ENCODE results near the genes RAD23A, TRMT1 and NACC1.

DNA sequence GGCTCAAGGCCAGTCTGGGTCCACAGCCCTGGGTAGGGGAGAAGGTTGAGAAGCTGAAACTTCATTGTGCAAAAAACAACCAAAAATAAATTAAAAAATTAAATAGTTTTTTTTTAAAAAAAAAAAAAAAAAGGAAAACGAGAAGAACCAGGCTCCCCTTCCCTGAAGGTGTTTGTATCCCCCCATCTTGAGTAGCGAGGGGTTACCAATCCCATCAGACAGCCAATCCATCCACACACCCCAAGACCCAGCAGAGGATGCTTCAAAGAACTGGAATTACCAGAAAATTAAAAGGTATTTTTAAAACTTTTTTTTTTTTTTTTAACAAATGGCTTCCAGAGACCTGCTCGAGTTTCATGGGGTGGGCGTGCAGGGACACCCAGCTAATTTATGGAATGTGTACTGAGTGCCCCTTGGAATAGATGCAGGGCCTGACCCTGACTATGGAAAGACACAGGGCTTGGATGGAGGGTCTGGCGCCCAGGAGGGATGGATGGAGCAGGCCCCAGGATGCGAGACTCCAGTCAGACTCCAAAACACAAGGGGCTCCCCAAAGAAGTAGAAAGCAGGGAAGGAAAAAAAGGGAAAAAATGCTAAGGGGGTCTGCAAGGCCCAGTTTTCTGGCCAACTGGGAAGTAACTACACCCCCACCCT, 3.0 kb upstream of the FBXW9 start:
- RRBS, 2 experiments: no CpG with 5 or more reads among the region's 6 CpGs

DNA sequence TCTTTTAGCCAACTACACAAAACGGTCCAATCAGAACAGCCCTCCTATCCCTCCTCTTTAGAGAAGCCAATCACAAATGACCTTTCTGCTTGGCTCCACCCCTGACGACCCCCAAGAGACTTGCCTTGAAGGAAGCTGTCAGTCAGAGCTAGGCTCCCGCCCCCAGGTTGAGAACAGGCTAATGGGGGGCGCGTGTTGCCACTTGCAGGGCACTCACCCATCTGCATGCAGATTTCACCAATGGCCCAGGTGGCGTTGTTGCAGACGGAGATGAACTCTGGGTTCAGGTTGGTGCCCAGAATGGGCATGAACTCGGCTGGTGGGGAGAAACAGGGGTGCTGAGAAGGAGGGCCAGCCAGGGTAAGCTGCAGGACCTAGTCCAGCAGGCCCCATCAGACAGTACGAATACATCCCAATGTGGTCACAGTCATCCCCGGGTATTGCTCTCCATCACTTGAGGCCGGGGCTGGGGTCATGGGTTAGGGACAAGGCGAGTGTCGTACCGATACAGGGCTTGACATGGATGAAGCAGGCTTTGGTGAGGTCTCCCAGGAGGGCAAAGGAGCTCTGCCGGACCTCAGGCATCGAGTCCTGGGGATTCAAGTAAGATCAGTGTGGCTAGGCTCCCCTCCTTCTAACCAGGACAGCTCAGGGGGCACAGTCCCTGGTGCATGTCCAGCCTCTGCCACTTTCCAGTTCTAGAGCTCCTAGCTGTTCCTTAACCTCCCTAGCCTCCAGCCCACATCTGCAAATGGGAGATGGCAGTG, 7.0 kb upstream of the FBXW9 start:
- RRBS, 2 experiments: 92% methylated on average over 3 of the region's 16 CpGs; no CpG with 5 or more reads in 1 of the 2 experiments

DNA sequence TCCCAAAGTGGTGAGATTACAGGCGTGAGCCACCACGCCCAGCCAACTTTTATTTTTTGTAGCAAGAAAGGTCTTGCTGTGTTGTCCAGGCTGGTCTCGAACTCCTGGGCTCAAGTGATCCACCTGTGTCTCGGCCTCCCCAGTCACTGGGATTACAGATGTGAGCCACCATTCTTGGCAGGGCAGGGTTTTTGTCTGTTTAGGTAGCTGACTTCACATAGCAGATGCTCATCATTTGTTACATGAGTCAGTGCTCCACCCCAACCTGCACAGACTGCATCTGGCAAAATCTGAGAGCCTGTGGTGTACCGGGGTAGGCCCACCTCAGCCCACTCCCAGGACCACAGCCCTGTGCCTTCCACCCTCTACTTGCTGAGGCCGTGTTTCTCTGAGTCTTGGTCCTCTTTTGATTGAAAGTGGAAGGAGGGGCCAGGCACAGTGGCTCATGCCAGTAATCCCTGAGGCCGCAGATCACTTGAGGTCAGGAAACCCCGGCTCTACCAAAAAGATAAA, 4.2 kb upstream of the TNPO2 start:
- RRBS, 2 experiments: no CpG with 5 or more reads among the region's 8 CpGs

DNA sequence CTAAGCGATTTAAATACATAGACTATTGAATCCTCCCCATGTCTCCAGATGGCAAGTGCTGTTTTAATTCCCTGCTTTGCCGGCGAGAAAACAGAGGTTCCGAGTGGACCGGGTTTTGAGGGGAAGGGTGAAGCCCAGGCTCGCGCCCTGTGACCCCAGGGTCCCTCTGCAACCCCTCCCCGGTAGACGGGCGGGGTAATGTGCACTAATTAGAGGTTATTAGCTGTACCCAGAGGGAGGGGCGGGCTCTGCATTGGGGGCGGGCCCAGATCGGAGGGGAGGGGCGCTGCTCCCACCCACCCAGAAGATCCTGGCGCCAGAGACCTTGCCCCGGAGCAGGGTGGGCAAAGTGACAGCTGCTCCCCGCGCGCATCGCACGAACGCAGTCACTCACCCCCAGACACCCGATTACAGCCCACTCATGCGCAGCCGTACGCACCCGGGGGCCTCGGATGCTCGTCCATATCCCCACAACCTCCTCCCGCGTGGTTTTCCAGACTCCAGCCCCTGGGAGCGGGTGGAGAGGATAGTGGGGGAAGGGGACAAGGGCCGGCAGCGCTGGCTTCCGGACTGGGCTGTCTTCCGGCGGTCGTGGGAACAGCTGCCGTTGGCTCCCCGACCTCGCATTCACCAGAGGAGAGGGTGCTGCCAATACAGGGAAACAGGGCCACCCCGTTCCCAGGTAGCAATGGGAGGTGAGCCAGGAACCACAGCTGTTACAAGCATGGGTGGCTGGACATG, 2.7 kb upstream of the HOOK2 start:
- RRBS, 2 experiments: 2 to 6% methylated on average over 4 to 12 of the region's 42 CpGs

DNA sequence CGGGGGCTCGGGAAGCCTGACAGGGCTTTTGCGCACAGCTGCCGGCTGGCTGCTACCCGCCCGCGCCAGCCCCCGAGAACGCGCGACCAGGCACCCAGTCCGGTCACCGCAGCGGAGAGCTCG, 157 bp downstream of the JUNB start:
- RRBS, 2 experiments: 1 to 4% methylated on average over 12 of the region's 15 CpGs

DNA sequence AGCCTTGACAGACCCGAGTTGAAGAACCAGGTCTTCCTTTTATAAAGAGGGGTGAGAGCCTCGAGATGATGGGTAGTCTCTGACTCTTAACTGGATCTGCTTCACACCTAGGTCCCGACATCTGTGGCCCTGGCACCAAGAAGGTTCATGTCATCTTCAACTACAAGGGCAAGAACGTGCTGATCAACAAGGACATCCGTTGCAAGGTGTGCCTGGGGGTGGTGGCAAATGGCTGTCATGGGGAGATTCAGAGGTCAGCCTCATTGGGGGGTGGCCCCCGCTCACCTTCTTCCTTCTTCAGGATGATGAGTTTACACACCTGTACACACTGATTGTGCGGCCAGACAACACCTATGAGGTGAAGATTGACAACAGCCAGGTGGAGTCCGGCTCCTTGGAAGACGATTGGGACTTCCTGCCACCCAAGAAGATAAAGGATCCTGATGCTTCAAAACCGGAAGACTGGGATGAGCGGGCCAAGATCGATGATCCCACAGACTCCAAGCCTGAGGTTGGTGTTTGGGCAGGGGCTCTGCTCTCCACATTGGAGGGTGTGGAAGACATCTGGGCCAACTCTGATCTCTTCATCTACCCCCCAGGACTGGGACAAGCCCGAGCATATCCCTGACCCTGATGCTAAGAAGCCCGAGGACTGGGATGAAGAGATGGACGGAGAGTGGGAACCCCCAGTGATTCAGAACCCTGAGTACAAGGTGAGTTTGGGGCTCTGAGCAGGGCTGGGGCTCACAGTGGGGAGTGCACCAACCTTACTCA, 1.7 kb downstream of the CALR start:
- RRBS, 2 experiments: 3 to 60% methylated on average over 1 of the region's 15 CpGs

DNA sequence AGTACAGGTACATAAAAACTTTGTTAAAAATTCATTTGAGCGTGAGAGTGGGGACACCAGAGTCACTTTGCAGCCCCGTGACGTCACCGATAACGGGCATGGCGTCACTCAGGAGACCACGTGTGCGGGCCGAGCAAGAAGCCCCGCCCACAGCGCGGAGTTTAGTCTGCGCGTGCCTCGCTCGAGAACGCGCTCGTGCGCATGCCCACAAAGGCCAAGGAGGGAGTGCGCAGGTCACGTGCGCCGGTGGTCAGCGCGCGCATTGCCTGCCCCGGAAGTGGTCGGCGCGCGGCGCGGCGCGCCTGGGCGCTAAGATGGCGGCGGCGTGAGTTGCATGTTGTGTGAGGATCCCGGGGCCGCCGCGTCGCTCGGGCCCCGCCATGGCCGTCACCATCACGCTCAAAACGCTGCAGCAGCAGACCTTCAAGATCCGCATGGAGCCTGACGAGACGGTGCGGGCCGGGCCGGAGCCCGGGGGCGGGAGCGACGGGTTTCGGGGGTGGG, at the start of gene RAD23A:
Gene RAD23A (plus strand): TSS at position 294 of the 504 bp plus-strand sequence.
- RRBS, 2 experiments: under 1 to 4% methylated on average over 20 to 25 of the region's 61 CpGs

DNA sequence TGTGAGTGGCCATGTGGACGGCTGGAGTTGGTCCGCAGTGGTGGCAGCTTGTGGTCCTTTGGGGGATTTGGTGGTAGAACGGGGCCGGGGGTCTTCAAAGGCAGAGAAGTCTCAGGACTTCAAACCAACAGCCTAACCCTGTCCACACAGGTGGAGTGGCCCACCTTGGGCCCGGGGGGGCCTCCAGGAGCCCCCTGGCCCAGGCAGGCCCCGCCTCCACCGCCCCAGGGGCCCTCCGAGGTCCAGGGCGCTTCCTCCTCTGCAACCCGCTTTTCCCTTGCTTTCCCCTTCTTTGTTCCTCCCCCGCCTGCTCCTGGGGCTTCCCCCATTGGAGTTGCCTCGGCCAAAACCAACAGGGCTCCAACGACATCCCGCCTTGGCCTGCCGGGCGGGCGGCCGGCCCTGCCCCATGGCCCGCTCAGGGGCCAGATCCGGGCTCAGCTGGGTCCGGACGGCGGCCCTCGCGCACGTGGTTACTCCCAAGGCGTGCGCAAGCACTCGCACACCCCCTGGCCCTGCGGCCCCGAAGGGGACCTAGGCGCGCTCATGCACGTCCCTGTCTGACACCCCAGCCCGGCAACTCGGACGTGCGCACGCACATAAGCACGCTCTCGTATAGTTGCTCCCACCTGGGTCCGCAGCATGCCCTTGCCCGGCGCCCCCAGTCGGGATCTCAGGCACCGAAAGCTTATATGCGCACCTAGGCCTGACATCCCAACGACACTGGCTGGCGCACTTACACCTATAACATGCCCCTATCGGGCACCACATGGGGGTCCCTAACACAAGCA, 14.7 kb downstream of the NFIX start:
- RRBS, 2 experiments: 65 to 78% methylated on average over 12 of the region's 50 CpGs

- RRBS, 2 experiments: 96 to 97% methylated on average over 20 to 22 of the region's 58 CpGs
Observed at GRCh38 chr19:13011731-13012467, 16.6 kb downstream of the NFIX start.

- RRBS, 2 experiments: no CpG with 5 or more reads among the region's 7 CpGs
Observed at GRCh38 chr19:13014548-13015006, 19.3 kb downstream of the NFIX start.

- RRBS, 2 experiments: no CpG with 5 or more reads among the region's 4 CpGs
Observed at GRCh38 chr19:13034668-13034878, 39.3 kb downstream of the NFIX start.

GRCh38 chr19:13094679-13095295, 7.9 kb downstream of the LYL1 start:
- RRBS, 2 experiments: 70% methylated on average over 2 of the region's 15 CpGs; no CpG with 5 or more reads in 1 of the 2 experiments

GRCh38 chr19:13098793-13099193, 3.9 kb downstream of the LYL1 start:
- RRBS, 2 experiments: 93 to 94% methylated on average over 20 to 22 of the region's 35 CpGs

GRCh38 chr19:13116589-13117155, at the start of gene TRMT1:
TRMT1 (minus strand) TSS chr19:13116740.
- RRBS, 2 experiments: 0 to 5% methylated on average over 4 to 5 of the region's 29 CpGs

DNA sequence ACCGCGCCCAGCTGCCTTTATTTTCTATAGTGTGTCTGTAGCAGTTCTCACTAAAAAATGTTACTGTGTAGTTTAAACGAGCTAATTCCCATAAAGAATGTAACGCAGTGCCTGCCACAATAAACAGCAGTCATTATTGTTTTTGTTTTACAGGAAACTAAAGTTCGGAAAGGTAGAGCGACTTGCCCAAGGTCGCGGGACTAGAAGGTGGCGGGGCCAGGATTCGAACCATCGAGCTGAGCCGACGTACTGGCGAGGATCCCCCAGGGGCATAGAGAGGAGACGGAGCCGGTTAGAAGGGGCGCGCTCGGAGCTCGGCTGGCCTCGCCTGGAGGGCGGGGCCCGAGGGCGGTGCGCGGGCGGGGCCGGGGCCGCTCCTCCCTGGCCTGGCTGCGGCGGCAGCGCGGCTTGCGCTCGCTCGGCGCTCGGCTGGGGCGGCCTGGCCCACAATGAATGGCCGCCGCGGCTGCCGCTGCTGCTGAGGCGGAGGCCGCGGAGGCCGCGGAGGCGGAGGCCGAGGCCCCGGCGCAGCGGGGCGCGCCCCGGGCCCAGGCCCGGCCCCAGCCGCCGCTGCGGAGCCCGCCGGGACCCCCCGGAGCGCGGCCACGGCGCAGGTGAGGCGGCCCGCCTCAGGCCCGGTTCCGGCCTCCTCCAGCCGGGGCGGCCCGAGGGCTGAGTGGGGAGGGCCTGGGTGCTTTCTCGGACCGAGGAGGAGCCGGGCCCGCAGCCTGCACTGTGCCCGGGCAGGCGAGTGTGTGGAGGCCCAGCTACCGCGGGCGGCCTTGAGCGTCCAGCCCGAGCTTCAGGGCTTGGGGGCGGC, at the start of gene NACC1:
Gene NACC1 (plus strand): TSS at position 424 of the 820 bp plus-strand sequence.
- RRBS, 2 experiments: 1 to 5% methylated on average over 26 of the region's 86 CpGs

GRCh38 chr19:13140509-13141008, 9.6 kb downstream of the STX10 start:
- RRBS, 2 experiments: no CpG with 5 or more reads among the region's 9 CpGs

DNA sequence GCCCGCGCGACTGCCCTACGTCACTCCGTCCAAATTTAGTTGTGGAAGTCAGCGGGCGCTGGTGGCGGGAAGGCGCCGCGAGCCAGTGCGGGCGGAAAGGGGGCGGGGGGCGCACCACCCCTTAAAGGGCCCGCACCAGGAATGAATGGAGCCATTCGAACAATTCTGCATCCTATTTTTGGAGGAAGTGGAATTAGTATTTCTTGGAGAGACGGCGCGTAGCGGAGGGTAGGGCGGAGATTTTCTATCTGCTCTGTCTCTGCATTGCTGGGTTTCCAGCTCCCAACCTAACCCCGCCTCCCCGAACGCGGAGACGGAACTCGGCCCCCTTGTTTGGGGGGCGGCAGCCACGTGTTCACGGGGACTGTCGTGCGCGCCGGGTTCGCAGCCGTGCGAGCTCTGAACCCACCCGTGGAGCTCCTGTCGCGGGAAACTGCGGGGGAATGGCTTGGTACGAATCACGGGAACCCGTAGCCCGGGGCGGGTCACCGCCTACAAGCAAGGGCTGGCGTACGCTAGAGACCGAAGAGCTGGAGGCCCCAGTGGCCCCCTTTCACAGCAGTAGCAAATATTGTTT, 1.8 kb downstream of the IER2 start:
- RRBS, 2 experiments: under 1 to 3% methylated on average over 9 of the region's 51 CpGs

DNA sequence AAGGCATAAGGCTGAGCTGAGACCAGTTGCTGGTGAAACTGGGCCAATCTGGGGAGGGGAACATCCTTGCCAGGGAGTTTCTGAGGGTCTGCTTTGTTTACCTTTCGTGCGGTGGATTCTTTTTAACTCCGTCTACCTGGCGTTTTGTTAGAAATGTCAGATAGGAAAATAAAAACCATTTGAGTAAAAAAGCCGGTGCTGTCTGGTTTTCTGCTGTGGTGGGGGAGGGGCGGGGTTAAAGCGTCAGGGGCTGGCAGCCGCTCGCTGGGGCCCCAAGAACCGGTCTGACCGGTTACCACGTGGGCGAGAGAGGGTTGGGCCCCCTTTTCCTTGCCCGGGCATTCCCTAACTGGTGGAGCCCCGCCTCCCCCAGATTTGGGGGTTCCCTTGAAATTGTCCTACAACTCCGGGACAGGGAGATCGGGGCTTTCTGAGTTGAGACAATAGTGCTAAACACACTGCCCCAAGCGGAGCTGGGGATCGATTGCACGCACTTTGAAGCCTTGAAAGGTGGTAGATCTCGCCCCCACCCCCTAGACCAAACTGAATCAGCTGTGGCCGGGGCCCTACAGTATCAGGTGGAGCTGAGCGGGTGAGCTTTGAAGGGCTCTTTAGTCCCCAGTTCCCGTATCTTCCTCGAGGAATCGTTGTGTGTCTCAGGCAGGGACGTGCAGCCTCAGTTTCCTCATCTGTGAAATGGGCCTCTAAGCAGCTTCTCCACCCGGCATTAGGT, 4.7 kb downstream of the IER2 start:
- RRBS, 2 experiments: 2 to 12% methylated on average over 7 of the region's 28 CpGs

DNA sequence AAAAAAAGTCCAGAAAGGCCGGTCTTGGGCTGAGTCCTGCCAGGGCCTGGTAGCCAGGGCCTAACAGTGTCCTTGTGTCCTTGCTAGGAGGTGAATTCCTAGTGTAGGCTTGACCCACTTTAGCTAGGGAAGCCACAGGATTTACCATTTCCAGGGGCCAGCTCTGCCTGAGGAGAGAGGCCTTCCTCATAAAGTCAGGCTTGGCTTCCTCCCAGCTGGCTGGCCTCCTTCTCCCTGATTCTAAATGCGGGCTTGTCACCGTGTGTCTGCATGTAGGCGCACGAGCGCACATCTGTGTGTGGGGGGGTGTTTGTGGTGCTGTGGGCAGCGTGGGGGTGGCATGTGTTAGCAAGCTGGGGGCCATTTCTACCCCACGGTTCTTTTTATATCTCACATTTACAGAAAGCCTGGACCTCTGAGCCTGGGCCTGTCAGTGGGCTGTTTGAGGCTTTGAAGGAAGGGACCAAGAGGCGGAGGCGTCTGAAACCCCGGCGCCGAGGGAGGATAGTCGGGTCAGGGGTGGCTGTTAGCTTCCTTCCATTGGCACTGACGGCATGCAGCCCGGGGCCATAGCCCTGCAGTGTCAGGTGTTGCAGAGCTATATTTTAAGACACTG, 31.7 kb downstream of the IER2 start:
- RRBS, 2 experiments: 13 to 40% methylated on average over 6 of the region's 16 CpGs

DNA sequence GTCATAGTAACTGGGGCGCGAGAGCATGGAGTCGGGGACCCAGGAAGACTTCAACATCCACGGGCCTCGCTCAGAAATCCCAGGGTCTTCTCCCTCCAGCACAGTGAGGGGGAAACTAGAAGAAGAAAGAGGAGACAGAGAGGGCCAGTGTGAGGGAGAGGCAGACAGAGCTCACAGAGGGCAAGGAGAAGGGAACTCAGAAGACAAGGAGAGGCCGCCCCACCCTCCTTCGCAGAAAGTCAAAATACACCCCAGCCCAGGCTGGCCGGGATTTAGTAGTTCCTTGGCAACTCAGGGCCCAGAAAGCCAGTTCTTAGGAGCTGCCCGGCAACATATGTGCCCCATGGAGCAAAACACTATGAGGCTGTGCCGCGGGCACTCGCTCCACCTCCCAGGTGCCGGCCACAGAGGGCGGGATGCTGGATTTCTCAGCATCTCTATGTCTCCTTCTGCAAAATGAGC, 93.7 kb upstream of the CACNA1A start:
- RRBS, 2 experiments: 84% methylated on average over 6 of the region's 14 CpGs

Data from Panc1 (cell line).